A375 (cell line): ENCODE measurements around a stretch of chr9.

DNA sequence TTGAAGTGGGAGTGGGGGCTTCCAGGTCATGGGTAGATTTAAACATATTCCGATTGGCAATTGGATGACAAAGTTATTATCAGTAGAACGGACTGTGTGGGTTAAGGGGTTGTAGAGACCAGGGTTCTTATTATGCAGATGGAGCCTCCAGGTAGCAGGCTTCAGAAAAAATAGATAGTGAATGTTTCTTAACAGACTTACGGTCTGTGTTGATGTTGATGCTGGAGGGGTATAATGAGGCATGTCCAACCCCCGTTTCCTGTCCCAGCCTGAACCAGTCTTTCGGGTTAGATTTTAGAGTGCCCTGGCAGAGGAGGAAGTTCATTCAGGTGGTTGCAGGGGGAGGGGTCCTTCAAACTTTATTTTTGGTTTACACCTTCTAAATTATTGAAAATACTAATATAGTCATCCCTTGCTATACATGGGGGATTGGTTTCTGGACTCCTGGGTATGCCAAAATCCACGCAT is 9.7 kb upstream of the SEMA4D start:
- RAMPAGE, long total RNA = no peak

DNA sequence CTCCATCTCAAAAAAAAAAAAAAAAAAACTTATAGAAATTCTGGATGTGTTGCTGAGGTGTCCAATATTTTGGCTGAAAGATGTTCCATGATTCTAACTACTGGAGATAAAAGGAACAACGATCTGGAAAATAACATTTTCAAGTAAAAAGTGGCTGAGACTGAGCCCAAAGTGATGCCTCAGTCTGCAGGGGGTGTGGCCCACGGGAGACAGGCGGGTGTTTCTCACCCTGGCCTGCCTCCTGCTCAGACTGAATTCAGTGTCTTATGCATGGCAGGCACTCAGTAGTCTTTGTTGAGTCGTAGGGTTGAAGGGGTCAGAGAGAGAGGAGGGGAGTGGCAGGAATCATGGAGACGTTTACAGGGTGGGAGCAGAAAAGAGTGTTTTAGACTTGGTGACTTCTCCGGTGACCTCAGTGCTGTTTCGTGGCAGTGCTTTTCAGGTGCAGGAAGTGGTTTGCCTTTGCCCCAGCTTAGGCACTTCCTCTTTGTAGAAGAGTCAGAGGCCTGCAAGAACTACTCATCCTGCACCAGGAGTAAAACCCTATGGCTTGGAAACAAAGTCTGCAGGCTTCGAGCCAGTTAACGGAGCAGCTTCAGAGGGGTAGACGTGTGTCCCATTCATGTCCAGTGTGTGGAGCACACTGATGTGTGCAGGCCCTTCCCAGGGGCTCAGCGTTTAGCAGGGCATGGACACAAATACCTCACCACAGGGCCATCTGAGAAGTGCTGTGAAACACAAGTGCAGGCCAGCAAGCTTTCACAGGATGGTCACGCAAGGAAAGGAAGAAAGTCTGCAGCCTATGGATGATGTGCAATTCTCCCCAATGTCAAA is 24.4 kb upstream of the SEMA4D start:
- RAMPAGE, long total RNA = no peak

GRCh38 chr9:89598988-89599515 is 5.8 kb upstream of the GADD45G start:
- RAMPAGE, long total RNA = no peak

DNA sequence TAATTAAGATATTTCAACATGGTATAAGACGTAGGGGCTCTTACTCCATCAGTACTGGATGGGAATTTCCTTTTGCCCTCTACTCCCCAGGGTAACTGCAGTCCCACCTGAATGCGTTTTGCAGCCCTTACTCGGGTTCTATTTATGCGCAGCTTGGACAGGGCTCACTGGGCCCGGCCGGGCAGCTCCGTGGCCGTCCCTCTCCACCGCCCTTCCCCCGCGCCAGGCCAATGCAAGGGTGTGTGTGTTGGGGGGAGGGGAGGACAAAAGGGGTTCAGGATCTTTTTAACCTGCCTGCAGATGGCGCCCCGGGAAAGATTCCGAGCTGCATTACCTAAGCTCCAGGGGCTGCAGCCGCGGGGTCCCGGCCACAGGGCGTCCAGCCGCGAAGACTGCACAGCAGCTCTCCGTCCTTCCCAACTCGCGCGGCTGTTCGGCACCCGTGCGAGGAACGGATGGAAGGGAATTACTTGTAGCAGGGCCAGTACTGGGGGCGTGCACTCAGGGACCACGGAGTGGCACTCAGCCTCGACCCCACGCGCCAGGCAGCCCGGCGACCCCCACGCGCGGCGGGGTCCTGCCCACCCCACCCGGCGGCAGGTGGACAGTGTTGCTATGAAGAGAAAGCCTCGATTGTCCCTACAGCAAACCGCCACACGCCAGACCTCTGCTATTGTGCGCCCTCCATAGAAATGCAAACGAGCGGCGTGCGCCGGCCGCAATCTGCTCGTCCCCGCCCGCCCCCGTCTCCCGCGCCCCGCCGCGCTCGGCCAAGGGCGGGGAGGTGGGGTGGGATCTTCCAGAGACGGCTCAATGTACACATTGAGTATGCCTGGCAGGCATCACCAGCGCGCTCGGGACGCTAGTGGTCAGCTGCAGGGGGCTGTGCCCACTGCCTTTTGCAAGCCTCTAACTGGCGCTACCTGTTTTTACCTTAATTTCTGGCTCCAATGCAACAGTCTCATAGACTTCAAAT is 909 bp upstream of the GADD45G start:
- RAMPAGE, long total RNA = no peak

- RAMPAGE, long total RNA = no peak
These were observed 1.1 kb downstream of the GADD45G start for GRCh38 chr9:89605625-89606510.

GRCh38 chr9:89661187-89661928 is 56.5 kb downstream of the GADD45G start:
- RAMPAGE, long total RNA = no peak

DNA sequence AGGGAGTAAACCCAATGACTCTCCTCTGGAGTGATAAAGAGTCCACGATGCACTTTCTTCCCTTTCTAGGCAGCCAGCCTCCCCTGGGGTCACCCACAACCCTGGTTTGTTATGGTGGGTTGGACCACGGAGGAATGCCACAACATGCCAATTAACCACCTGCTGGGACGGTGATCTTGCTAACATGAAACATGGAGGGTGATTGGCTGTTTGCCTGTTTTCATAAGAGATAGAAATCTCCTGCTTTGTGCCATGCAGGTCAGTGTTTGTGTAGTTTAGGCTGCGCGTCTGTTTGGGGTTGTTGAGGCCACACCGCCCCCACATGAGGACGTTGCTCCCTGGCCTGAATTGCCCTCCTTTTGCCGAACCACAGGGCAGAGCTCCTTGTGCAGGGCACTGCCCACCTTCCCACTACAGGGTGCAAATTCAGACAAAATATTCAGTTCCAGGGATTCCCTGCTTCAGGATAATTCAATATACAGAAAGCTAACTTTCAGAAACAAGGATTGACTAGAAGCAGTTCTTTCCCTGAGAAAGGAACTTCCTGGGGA is 427.5 kb downstream of the GADD45G start:
- RAMPAGE, long total RNA = no peak

- RAMPAGE, long total RNA = no peak
These were observed 490.9 kb downstream of the GADD45G start for GRCh38 chr9:90095704-90096203.

DNA sequence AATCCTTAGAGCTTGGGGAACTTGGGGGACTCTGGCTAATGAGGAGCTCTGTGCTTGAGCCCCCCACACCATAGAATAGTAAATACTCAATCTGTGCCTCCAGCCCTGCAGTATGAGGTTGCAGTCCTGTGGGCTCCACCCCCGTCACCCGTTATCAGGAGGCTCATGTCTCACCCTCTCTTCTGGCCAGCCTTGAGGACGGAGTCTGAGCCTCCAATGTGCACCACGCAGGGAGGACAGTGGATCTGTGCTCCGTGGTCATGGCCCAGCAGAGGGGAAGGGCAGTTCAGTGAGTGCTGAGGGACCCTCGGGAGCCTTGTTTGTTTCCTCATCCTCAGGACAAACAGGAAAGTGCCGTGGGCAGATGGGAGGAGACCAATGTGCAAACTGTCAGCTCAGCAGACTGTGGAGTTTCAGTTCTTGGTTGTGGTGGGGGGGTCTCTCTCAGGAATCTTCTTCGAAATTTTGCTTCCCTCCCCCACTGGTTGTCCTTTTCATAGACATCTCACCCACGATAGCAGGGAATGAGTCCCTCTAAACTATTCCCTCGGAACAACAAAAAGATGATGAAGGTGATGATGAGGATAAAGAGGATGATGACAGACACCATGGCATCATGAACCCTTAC is 429.6 kb downstream of the DIRAS2 start:
- RAMPAGE, long total RNA = no peak

DNA sequence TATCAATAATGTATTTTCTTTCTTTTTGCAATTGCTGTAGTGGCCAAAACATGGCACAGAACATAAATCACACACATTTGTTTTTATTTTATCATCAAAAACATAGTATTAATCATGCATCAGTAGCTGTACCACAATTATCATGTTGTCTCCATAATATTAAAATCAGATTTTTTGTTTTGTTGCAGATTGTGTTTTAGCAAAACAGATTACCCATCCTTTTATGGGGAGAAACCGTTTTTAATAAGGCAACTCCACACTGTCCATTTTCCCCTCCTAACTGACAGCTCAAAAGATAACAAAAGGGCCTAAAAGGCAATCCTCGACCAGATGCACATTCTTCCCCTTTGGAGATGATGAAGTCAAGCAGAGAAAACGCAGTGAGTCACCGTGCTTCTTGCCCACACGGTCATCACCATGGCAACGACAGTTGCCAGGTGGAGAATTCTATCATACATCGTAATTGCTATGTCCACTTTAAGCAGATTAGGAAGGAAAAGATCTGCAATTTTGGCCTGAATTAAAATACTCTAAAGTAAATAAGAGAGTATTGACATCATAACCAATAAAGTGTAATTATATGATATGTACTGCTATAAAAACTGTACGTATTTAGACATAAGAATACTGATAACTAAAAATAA is 96.5 kb downstream of the DIRAS2 start:
- RAMPAGE, long total RNA = no peak

- RAMPAGE, long total RNA = no peak
These were observed 2.2 kb downstream of the SYK start for GRCh38 chr9:90803800-90804319.

DNA sequence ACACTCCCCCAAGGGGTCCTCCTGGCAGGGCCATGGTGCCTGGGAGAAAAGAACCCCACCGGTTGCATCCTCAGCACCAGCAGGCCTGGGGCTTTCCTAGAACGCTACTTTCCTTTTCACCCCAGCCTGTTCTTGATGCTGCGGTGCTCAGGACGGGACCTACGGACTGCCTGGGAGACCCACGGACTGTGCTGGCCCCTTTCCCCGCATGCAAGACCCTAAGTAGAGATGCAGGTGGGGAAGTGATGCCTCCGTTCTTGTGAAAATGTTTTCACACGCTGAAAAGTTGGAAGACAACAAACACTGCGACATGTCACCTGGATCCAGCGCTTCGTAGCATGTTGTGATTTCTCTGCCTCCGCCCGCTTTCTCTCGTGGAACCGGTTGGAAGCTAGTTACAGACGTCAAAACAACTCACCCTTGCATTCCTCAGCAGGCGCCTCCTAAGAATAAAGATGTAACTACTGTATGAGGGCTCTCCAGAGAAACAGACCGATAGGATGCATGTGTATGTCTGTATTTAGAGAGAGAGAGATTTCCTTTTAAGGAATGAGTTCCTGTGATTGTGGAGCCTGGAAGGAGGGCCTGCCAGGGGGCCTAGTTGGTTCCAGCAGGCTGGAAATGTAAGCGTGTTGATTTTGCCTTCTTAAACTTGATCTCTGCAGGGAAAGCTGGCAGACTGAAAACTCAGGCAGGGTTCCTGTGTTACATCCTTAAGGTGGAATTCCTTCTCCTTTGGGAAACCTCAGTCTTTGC is 163.5 kb downstream of the SYK start:
- RAMPAGE, long total RNA = no peak

DNA sequence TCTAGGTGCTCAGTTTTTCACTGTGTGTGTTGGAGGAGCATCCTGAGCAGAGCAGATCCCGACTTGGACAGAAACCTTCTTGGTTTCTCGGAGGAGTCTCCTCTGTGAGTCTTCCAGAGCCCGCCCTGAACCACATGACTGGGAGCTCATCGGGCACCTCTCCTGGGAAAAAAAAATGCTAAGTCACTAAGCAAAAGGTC is 255.3 kb downstream of the AUH start:
- RAMPAGE, long total RNA = no peak

GRCh38 chr9:91164552-91165278 is 197.0 kb downstream of the AUH start:
- RAMPAGE, long total RNA = no peak

- RAMPAGE, long total RNA = no peak
These were observed 167.8 kb downstream of the AUH start for GRCh38 chr9:91194015-91194123.

GRCh38 chr9:91358864-91359885 is 2.5 kb downstream of the AUH start:
- RAMPAGE, long total RNA = no peak

- RAMPAGE, long total RNA = no peak
These were observed 5.4 kb downstream of the NFIL3 start for GRCh38 chr9:91418311-91418646.

GRCh38 chr9:91420625-91421230 is 2.9 kb downstream of the NFIL3 start:
- RAMPAGE, long total RNA = no peak

GRCh38 chr9:91483758-91484382 is 60.2 kb upstream of the NFIL3 start:
- RAMPAGE, long total RNA = no peak

DNA sequence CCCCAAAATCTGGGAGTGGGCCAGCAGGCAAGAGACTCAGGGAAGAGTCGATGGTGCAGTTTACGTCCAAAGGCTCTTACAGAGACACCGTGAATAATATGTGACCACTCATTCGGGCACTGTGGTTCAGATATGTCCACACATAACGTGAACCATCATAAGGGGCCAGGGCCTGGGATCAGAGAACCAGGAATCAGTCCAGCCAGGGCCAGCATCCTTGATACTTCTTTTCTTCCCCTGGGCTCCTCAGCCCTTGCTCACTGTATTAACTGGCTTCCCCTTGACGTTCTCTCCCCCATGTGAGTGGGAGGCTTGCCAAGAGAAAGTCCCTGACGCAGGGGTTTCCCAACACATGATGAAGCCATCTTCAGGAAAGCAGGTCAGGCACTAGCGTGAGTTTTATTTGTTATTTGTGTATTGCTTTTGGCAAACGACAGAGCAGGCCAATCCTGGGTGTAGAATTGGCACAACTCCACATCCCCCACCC is 165.4 kb upstream of the NFIL3 start:
- RAMPAGE, long total RNA = no peak